AG09309 (cell line): Measurements from ENCODE around the gene IQGAP2.

- RRBS = no CpG with 5 or more reads among the region's 20 CpGs
Observed at GRCh38 chr5:76174173-76174531, 91.0 kb downstream of the SV2C start.

GRCh38 chr5:76402848-76403735, at the start of gene IQGAP2:
TSS of gene IQGAP2 (plus strand) at chr5:76403285.
- RRBS = 2% methylated on average over 28 of the region's 91 CpGs

DNA sequence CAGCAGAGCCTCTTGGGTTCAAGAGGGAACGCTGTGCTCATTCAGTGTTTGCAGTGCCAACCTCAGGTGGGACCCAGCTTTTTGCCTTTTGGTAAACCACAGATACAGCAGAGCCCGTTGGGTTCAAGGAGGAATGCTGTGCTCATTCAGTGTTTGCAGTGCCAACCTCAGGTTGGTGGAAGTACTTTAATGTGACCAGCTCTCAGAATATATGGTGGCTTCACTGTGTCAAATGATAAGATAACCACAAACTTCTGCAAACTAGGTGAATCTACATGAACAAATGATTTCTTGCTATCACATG, 1.7 kb downstream of the IQGAP2 start:
- RRBS = no CpG with 5 or more reads among the region's 2 CpGs

GRCh38 chr5:76422170-76422723, 19.2 kb downstream of the IQGAP2 start:
- RRBS = no CpG with 5 or more reads among the region's 5 CpGs

DNA sequence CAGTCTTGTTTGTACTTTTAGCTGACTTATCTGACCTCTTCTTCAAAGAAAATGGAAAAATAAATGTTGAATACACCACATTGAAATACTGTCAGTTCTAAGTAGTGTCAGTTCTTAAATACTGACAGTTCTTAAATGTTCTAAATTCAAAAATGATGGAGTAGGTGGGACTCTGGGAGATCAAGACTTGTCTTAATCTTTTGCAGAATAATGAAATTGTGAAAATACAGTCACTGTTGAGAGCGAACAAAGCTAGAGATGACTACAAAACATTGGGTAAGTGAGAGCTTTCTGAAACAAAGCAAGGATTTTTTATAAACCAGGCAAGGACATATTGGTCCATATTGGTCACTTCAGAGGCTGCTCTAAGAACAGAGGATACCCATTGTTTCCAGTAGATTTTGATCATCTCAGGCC, 31.5 kb upstream of the F2RL2 start:
- RRBS = no CpG with 5 or more reads among the region's 1 CpG

GRCh38 chr5:76806037-76806662, 12.7 kb upstream of the F2RL1 start:
- RRBS = no CpG with 5 or more reads among the region's 7 CpGs

DNA sequence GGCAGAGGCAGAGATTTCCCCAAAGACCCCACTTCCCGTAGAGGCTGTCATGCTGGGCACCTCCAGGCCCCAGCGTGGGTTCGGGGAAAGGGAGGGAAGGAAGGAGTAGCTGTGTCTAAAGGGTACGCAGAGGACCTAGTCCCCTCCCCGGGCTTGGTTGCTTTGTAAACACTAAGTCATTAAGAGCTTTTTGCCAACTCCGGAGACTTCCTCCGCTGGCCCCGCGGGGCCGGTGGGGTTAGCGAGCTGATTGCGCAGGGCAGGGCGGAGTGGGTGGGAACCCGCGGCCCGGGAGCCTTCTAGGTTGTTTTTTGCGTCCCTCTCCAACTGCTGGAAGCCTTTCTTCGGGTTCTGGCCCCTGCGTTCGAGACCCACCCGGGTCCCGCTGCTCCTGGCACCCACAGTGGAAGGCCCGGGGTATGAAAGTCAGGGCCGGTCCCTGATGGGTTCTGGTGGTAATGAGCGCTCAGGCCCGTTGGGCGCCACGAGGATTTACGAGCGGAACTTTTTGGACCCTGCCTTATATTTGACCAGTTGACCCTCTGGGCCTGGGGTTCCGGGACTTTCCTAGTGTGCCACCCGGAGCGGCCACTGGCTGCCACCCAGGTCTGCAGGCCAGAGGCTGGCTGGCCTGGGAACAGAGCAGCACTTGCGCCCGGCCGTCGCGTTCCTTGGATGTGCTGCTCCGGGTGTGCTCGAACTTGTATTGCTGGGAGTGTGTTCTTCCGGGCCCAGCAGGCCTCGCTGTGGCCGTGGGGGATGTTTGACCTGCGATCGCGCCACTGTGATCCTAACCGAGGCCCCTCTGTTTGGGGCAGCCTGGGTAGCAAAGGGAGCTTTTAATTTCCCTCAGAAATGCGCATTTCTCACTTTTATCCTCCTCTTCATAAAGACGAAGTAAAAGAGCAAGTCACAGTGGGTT, 917 bp downstream of the F2RL1 start:
- RRBS = 30% methylated on average over 19 of the region's 49 CpGs

GRCh38 chr5:76954375-76955103, 1.7 kb downstream of the CRHBP start:
- RRBS = no CpG with 5 or more reads among the region's 30 CpGs

DNA sequence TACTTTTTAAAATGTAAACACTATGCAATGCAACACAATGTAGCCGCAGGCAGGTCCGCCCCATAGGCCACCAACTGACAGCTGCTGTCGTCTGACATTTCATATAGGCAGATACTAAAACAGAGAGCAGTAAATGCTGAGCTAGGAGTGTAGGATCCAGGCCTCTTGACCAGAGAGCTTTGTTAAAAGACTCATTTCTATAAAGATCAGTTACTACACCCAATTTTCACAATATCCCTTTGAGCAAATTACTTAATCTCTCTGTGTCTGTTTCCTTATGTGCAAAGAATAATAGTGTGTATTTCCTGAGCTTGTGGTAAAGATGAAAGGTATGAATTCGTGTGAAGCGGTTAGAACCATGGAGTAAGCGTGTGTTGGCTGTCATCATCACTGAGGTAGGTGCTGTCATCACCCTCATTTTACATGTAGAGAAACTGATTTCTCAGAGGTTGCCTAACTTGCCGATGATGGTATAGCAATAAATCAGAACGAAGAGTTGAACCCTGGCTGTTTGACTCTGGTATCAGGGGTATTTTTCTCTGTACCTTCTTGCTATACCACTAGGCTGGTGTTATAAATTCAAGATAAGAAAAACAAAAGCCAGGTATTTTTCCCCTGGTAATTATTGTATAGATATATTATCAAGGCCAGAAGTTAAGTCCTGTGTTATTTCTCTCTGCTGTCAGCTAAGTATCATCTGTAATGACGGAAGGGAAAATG, 55.1 kb upstream of the PDE8B start:
- RRBS = no CpG with 5 or more reads among the region's 9 CpGs

GRCh38 chr5:77418490-77419143, 73.5 kb downstream of the WDR41 start:
- RRBS = no CpG with 5 or more reads among the region's 9 CpGs

- RRBS = 3% methylated on average over 36 of the region's 97 CpGs
Observed at GRCh38 chr5:77851144-77852268, 75.4 kb upstream of the TBCA start.

DNA sequence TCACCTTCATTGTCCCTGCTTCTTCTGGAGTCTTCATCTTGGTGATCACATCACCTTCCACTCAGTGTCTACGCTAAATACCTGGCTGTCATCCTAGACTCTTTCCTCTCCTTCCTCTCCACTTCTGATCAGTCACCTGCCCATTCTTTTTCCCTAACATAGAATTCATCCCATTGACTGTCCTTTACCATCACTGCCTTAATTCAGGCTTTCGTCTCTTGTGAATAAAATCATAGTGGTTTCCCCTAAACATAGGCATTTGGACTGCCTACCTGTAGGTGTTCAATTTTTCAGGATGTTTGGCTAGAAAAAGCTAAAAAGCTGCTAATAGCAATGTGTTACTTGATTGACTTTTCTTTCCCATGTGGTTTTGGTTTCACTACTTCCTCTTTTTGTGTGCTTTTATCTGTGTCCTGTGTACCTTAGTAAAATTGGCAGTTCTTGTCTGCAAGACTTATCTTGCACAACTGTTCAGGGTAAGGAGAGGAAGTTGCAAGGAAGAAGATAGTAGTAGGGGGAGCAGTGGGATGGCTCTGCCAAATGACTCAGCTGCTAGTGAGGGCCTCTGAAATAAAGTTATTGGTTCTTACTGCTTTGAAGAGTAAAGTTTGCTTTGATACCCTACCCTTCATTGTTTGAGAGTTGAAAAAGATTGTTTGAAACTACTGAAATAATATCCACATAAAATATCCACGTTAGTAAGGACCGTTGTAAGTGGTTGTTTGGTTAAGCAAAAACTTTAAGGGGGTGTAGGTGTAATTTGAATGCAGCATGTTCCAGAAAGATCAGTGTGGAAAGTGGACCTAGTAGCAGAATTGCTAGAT, 123.3 kb downstream of the SCAMP1 start:
- RRBS = no CpG with 5 or more reads among the region's 4 CpGs

- RRBS = no CpG with 5 or more reads among the region's 6 CpGs
Observed at GRCh38 chr5:78727732-78728562, 79.4 kb upstream of the LHFPL2 start.

- RRBS = no CpG with 5 or more reads among the region's 6 CpGs
Observed at GRCh38 chr5:78968842-78969279, 16.2 kb downstream of the ARSB start.

DNA sequence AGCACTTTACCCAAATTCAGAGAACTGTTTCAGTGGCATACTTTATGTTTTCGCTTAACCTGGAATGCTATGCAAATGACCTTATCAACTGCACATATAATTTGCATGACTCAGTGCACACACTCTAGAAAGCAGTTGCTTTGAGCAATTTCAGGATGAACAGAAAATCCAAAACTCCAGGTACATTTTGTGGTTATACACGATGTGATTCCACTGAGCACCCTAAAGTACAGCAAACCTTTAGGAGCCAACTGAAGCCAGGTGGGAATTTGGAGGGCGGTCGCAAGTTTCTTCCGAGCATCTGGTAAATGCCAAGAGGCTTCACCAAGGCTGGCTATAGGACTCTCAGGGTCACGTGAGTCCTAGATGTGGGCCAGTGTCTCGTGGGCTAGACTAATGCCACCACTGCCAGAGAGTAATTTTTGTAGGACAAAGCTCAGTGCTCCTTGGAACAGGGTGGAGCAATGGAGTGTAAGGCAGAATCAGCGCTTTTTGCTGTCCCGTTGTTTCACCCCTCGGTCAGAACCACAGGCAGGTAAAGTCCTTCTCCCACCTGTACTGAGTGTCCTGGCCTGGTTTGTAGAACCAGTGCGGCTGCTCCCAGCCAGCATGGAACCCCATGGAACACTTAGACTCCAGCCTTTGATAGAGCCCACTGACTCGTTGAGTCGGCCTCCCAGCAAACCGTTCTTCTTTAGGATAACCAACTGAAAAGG, 37.2 kb downstream of the DMGDH start:
- RRBS = no CpG with 5 or more reads among the region's 14 CpGs

GRCh38 chr5:79093870-79094634, 17.6 kb upstream of the BHMT start:
- RRBS = no CpG with 5 or more reads among the region's 5 CpGs

DNA sequence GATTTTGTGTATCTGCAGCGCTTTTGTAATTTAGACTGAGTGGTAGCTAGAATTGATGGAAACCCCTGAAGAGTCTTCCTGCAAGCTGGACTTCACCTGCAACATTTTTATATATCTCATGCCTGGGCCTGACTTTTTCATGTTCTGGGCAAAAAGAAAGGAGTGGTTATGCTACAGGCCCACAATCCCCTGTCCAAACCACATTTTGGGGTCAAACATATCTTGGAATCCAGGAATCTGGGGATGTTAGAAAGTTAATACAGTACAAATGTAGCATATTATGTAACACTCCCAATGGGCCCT, 4.5 kb downstream of the BHMT start:
- RRBS = no CpG with 5 or more reads among the region's 1 CpG

DNA sequence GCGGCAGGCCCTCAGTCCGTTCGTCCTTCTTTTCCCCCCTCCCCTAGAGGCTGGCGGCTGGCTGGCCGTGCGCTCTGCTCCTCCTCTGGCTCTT, 291 bp upstream of the HOMER1 start:
- RRBS = no CpG with 5 or more reads among the region's 6 CpGs